Natural killer cell (primary cell): ENCODE data around the gene ZNF236.

GRCh38 chr18:76348358-76348721, 146.7 kb downstream of the ZNF516 start:
- PRO-cap: no peak

- PRO-cap: no peak
These were observed 123.5 kb downstream of the ZNF516 start for GRCh38 chr18:76371333-76372196.

DNA sequence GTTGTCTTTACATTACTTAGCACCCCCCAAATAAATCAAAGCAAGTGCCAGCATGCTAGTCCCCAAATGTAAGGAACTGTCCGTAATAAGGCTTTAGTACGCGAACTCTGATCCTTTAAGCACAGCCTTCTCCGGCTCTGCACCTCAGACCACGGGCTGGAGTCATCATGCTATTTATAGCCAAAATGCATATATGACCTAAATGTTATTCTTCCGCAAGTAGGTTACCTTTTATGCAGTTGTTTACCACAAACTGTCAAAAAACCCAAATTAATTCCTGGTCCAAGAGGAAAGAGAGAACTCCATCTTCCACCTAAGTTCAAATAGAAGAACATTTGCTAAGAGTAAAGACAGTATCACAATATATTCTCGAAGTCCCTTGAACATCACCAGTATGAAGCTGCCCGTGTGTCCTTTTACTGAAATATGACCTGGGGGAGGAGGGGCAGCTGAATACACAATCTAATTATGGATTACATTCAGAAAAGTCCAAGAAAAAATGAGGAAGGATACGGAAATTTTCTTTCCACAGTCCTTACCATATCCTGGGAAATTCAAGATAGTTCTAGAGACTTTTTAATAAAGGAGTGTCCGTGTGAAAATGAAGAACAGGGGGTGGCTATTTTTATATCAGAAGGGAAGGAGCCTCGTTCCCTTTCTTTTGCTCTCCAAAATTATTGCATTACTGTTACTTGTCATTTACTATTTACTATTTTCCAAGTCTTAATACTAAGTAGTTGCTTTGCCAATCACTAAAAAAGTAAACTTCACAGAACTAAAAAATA, 42.5 kb downstream of the ZNF516 start:
- PRO-cap: no peak

- PRO-cap: no peak
These were observed 27.4 kb downstream of the ZNF516 start for GRCh38 chr18:76467168-76468582.

- PRO-cap: no peak
These were observed 15.7 kb downstream of the ZNF516 start for GRCh38 chr18:76478978-76480112.

DNA sequence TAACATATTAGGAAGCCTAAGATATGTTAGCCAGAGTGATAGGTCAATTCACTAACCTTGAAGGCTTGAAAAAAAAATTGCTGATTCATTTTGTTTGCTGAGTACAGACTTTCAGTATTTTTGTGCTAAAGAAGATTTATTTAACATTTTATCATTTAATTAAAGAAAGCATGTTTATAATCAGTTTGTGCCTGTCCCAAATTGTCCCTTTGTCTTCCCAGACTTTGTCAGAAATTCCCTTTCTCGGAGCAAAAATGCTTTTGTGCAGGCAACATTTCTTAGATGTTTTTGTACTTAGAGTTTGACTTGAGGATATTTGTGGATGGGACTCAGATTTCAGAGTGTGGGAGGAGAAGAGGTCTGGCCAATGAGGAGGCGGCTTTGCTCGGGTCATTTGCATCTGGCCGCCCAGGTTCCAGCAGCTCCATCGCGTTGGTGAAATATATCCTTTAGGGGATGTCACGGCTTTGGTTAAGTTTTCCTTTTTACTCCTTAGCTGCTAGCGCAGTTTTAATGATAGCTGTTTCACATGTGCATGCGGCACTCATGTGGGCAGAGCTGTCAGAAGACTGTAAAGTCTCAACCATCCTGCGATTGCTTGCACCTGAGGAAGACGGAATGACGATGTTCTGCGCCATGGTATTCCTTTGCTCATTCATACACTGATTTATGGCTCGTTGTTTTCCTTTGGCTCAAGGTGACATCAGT, 70.1 kb upstream of the ZNF516 start:
- PRO-cap: no peak

- PRO-cap: no peak
These were observed 1.4 kb upstream of the ZNF236 start for GRCh38 chr18:76820900-76821336.

DNA sequence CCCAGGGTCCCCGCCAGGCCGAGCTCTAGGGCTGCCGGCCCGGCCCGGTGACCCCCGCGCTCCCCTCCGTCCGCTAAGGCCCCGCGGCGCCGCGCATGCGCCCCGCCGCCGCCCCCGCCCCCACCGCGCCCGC, 288 bp upstream of the ZNF236 start:
- PRO-cap: no peak

DNA sequence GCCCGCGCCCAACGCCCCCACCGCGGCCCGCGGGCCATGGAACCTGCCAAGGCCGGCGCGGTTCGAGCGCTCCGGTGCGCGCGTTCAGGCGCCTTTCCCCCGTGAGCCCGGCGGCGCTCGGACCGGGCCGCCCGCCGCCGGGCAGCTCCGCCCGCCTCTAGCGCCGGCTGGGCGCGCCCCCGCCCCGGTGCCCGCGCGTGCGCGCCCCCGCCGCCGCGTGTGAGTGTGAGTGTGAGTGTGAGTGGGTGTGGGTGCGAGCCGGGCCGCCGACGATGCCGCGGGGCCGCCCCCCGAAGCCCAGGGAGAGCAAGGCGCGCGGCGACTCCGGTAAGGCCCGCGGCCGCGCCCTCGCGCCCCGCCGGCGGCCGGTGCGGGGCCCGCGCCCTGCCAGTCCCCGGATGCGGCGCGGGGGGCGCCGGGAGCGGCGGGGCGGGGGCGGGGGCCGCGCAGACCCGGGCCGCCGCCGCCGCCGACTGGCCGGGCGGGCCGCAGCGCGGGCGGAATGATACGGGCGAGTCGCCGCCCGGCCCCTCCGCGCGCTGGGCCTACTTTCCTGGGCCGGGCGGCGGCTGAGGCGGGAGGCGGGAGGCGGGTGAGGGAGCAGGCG, at the start of gene ZNF236:
ZNF236 (plus strand) TSS at position 222 of the 607 bp plus-strand sequence.
- PRO-cap: bidirectional peak, plus-strand start at position 303 of the sequence, minus-strand start at position 159 of the sequence; bidirectional peak, plus-strand start at position 577 of the sequence, minus-strand start at position 475 of the sequence

DNA sequence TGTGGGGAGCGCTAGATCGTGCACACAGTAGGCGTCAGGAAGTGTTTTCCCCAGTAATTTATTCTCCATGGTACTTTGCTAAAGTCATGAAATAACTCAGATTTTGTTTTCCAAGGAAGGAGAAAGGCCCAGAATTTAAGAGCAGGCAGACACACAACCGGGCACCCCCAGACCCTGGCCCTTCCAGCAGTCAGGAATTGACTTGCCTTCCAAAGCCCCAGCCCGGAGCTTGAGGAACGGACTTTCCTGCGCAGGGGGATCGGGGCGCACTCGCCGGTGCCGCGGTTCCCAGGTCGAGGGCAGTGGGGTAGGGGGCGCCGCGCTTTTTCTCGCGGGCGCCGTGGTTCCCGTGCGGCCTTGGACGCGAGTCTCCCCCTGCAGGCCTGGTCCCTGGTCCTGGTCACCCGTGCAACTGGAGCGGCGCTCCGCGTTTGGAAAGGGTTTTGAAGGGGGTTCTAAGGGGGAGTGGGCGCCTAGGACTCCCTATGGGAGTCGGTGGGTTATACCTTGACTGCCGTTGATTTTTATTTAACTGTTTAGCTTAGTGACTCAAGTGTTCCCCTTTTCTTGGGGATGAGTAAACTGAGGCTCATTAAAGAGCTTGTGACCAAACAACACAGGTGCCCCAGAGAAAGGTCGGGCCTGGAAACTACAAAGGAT, 1.3 kb downstream of the ZNF236 start:
- PRO-cap: no peak

GRCh38 chr18:77055306-77056262, 77.0 kb downstream of the MBP start:
- PRO-cap: no peak

GRCh38 chr18:77056263-77057118, 76.1 kb downstream of the MBP start:
- PRO-cap: no peak

DNA sequence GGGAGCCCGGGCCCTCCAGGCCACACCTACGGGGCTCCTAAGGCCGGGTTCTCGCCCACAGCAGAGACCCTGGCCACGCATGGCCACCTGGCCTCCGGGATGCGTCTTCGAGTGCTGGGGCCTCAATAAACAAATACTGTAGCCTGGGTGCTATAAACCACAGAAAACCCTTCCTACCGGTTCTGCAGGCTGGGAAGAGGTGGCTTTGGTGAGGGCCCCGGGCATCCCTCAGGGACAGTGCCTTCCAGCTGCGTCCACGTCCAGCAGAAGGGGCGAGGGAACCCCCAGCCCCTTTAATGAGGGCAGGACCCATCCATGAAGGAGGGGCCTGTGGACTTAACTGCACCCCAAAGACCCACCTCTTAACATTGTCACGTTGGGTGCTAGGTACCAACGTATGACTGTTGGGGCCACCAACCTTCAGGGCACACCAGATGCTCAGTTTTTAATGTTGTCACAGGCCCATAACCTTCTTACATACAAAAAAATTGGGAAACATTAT, 44.5 kb downstream of the MBP start:
- PRO-cap: no peak

DNA sequence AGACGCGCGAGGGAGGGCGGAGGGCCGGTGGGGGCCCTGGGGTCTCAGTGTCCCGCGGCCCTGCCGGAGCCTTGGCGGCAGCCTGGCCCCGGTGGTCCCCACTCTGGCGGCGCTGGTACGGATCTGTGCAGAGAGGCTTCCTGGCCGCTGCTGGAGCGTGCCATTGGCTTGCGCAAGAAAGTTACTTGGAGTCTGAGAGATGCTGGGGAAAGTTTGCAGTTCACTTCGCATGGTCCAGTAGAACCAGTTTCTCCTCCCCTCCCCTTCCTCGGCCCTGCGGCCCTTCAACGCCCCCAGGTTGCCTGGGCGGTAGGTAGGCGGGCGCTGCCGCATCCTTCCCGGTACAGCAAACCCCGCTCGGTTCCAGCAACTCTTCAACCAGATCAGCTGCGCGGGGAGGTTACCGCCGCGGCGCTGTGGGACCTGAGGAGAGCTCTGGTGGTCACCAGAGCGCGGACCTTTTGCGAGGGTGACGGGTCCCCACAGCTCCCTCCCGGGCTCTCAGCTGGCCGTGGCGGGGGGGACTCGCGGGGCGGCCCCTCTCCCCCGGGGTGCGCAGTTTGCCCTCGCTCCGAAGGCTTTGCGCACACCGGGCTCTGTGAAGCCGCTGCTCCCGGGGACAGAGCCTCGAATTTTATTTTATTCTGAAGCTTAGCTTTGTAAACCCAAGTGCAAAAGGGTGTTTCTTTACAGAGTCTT, 1.7 kb downstream of the GALR1 start:
- PRO-cap: no peak

DNA sequence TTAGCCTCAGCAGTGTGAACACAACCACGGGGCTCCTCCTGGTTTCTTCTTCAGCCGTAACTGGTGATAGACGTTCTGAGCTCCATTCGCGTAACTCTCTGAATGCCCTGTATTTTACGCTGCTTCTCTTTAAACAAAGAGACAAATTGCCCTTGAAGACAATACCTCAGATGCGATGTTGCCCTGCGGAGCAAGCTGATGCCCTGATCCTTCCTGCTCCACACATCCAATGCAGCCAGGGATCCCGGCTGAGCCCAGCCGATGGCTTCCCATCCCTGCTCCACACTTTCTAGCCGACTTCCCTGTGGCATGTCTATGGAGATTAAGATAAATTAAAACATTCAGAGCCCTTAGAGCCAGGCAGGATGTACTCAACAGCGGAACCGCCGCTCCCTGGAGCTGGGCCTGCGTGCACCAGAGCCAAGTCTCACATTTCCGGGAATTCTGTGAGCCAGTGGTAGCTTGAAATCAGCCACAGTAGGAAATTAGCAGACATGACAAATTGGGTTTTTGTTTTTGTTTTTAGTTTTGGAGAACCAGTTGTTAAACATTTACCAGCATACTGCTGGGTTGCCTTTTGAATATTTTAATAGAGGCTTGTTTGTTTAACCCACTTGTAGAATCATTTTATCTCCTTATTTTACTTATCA, 620.5 kb downstream of the GALR1 start:
- PRO-cap: no peak

DNA sequence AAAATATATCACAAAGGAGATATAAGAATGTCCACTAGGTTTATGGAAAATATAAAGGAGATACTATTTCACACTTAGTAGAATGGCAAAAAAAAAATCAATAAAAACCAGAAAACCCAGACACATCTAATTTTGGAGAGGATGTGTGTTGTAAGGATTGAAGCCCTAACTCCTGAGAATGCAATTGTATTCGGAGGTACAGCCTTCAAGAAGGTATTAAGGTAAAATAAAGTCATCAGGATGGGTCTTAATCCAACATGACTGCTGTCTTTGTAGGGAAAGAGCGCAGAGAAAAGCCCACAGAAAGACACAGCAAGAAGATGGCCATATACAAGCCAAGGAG, 713.2 kb upstream of the SALL3 start:
- PRO-cap: no peak

DNA sequence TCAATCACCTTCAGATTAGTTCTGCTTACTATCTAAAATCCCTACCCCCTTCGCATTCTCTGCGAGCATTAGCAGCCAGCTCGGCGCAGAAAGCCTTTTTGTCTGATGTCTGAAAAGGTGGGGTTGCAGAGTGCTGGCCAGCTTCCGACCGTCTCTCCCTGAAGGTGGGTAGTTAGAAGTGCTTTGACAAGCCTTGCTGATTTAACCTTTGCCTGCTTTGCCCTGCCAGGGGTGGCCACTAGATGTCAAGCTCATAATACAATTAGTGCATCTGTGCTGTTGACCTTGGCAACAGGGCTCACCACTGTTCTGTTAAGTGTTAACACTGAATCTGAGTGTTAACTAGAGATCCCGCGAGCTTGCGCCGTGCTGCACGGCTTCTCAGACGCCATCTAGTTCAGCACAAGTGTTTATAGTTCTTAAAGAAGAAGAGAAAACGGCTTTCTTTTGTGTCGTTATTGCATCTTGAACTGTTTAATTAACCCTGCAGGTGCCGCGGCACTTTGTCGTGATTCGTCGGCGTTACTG, 5.4 kb downstream of the SALL3 start:
- PRO-cap: no peak

GRCh38 chr18:79398070-79398669, 2.4 kb downstream of the NFATC1 start:
- PRO-cap: no peak

DNA sequence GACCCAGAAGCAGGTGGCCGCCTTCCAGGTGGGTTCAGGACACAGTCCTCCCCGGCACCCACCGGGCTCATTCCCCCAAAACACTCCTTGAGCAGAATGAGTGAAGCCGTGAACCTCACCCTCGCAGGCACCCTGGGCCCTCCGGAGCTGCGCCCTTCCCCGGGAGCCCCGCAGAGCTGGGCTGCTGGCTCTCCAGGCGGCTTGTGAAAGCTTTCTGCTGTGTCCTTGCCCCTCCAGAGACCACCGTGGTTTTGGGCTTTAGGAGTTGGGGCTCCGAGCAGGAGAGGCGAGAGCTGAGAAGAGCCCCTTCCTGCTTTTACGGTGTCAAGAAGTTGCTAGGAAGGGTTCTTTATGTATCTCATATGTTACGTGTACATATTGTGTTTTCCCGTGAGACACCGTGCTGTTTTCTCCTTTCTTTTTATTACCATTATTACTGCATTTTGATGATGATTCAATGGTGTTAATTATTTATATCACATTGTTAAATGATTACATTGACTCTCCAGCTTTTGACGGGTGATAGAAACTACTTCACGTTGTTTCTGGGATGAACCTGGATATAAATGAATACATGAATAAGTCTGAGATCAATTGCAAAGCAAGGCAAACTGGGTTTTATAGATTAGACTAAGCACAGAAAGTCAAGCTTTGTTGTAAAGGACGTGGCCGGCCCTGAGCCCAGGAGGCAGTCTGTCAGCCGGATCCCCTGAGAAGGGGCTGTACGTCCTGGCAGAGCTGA, 6.8 kb downstream of the NFATC1 start:
- PRO-cap: no peak

GRCh38 chr18:79453821-79454619, 58.3 kb downstream of the NFATC1 start:
- PRO-cap: no peak